Hepatocyte (in vitro differentiated cells and primary cell): ENCODE measurements around the gene ACSS2.

DNA sequence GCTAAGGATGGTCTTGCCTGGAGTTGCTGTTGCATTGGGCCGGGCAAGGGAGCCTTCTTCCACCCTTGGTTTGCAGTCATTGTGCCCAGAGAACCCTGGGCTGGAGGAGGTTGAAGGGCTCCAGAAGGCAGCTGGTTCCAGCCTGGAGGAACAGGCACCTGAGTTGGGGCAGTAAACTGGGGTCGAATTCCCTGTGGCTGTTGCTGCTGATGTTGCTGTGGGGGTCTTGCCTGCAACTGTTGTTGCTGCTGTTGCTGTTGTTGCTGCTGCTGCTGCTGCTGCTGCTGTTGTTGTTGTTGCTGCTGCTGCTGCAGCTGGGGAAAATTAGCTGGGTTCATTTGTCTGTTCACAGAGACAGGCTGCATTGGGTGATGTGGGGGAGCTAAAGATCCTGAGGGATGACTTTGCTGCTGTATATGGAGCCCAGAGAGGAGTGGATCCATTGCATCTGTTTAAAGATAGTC, 53.5 kb downstream of the TP53INP2 start:
- RAMPAGE, long total RNA = no peak
- RRBS = no CpG with 5 or more reads among the region's 2 CpGs

GRCh38 chr20:34821967-34822717, 3.3 kb downstream of the NCOA6 start:
- RAMPAGE, long total RNA = no peak
- RRBS = no CpG with 5 or more reads among the region's 7 CpGs

- RAMPAGE, long total RNA = no peak
- RRBS = under 1% methylated on average over 7 of the region's 25 CpGs
Measured at GRCh38 chr20:34875659-34876509, 528 bp upstream of the ACSS2 start.

GRCh38 chr20:34876510-34877102, at the start of gene ACSS2:
TSS of gene ACSS2 (plus strand) at chr20:34876612.
- RAMPAGE, long total RNA = no peak
- RRBS = under 1% methylated on average over 23 of the region's 52 CpGs

DNA sequence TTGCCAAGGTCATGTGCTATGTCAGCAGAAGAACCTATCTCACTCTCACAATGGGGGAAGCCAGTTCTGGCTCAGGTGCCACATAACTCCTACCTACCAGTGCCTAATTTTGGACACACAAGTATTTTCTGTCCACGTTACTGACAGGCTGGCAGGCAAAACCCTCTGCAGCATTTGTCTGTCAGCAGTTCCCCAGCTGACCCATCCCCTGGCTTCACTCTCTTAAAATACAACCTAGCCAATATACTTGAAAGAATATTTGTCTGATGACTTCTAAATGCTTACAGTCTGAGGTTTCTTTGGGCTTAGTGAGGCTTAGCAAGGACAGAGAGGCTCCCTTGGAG, 15.5 kb downstream of the GSS start:
- RAMPAGE, long total RNA = no peak
- RRBS = no CpG with 5 or more reads among the region's 1 CpG

DNA sequence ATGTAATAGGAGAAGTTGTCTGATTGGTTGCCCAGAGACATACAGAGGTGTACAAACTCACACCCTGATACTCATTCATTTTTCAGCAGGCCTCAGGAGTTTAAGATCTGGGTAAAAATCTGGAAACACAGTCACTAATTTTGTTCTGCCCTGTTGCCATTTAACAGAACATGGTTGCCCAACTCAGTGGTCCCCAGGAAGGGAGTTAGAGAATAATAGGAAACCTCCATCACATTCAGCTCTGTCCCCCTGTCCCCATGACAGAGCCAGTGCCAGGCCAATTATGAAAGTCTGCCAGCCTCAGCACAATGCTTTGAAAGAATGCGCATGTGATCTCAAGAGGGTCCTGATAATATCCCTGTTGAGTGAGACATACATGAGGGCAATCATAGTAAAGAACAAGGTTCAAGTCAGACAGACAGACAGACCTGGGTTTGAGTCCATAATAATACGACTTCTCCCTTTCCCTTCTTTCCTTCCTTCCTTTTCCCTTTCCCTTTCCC, 2.5 kb downstream of the GSS start:
- RAMPAGE, long total RNA = no peak
- RRBS = no CpG with 5 or more reads among the region's 2 CpGs

DNA sequence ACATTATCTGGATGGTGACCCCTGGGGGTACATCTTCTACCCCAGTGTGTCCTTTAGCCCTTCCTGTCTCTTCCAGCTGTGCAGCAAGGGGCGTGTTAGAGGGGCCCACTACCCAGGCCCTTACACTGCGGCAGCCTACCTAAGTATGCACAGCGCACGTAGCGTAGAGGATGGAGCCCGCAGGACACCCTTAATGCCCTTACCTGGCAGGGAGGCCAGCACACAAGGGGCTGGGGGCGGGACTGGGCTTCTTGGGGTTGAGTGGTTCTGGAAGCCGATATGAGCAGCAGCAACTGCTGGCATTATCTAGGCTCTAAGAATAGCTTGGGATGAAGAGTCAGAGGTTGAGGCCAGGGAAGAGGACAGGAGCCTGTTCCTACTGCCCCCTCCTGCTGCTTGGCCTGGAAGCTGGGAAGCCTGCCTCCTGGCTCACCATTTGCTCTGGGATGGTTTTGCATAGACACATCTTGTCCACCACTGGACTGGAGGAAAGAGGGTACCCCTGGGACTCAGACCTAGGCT, 13.0 kb downstream of the MYH7B start:
- RAMPAGE, long total RNA = no peak
- RRBS = no CpG with 5 or more reads among the region's 8 CpGs

- RAMPAGE, long total RNA = no peak
- RRBS = no CpG with 5 or more reads among the region's 7 CpGs
Measured at GRCh38 chr20:34982650-34983149, 27.0 kb downstream of the MYH7B start.

DNA sequence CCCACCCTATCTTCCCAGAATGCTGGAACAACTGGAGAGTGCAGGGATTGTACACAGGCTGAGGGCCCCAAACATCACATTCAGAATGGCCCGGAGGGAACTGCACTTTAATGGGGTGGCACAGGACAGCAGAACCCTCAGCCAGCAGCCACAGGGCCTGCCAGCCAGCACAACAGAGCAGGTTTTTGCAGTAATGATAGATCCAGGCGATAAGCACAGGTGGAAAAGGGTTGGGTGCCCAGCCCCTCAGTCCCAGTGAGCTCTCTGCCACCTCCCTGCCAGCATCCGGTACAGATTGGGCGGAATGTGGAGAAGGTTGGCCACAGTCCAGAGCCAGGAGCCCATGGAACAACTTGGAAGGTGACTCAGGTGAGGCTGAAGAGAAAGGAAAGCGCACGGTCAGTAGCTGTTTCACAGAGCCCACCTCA, 924 bp upstream of the MMP24OS start:
- RAMPAGE, long total RNA = no peak
- RRBS = no CpG with 5 or more reads among the region's 6 CpGs

DNA sequence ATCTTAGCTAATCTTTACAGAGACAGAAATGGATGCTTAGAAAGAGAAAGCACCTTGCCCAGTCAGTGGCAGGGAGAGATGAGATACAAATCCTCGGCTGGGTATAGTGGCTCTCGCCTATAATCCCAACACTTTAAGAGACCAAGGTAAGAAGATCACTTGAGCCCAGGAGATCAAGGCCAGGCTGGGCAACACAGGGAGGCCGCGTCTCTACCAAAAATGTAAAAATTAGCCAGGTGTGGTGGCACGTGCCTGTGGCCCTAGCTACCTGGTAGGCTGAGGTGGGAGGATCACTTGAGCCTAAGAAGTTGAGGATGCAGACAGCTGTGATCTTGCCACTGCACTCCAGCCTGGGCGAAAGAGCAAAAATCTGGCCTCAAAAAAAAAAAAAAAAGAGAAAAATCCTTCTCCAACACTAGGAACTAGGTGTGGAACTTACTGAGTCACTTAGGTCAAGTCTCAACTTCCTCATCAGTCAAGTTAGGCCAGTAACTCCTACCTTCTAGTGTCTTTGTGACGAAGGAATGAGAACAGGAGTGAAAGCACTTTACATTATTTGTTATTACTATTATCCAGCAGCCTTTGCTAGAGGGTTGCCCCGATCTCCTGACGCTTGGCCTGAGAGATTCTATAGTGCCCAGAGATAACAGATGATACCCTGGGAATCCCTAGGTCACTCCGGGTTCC, 1.0 kb downstream of the EIF6 start:
- RAMPAGE, long total RNA = no peak
- RRBS = no CpG with 5 or more reads among the region's 10 CpGs

- RAMPAGE, long total RNA = no peak
- RRBS = no CpG with 5 or more reads among the region's 7 CpGs
Measured at GRCh38 chr20:35300206-35300807, 8.1 kb upstream of the FAM83C start.

- RAMPAGE, long total RNA = no peak
- RRBS = no CpG with 5 or more reads among the region's 3 CpGs
Measured at GRCh38 chr20:35326950-35327675, 34.9 kb upstream of the FAM83C start.

DNA sequence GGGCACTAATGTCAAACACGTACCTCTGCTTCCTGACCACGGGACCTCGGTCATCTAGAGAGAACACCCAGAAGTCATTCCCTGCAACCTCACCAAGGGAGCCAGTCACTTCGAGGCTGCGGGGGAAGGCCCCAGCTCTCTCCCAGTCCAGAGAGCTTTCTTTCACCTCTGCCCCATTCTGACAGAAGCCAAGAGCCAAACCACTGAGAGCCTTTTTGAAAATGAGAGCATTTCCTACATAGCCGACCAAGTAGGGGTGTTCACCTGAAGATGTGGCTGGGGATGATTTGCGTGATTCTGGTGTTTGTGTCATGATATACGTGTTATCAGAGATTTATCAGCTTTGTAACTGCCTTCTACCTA, 3.3 kb downstream of the GDF5 start:
- RAMPAGE, long total RNA = no peak
- RRBS = no CpG with 5 or more reads among the region's 8 CpGs

- RAMPAGE, long total RNA = no peak
- RRBS = no CpG with 5 or more reads among the region's 19 CpGs
Measured at GRCh38 chr20:35599650-35600308, 15.8 kb upstream of the SPAG4 start.

GRCh38 chr20:35726269-35726593, 15.8 kb downstream of the RBM39 start:
- RAMPAGE, long total RNA = no peak
- RRBS = no CpG with 5 or more reads among the region's 6 CpGs

GRCh38 chr20:35730020-35730698, 11.9 kb downstream of the RBM39 start:
- RAMPAGE, long total RNA = no peak
- RRBS = no CpG with 5 or more reads among the region's 2 CpGs

- RAMPAGE, long total RNA = no peak
- RRBS = no CpG with 5 or more reads among the region's 3 CpGs
Measured at GRCh38 chr20:35733541-35733987, 8.5 kb downstream of the RBM39 start.

DNA sequence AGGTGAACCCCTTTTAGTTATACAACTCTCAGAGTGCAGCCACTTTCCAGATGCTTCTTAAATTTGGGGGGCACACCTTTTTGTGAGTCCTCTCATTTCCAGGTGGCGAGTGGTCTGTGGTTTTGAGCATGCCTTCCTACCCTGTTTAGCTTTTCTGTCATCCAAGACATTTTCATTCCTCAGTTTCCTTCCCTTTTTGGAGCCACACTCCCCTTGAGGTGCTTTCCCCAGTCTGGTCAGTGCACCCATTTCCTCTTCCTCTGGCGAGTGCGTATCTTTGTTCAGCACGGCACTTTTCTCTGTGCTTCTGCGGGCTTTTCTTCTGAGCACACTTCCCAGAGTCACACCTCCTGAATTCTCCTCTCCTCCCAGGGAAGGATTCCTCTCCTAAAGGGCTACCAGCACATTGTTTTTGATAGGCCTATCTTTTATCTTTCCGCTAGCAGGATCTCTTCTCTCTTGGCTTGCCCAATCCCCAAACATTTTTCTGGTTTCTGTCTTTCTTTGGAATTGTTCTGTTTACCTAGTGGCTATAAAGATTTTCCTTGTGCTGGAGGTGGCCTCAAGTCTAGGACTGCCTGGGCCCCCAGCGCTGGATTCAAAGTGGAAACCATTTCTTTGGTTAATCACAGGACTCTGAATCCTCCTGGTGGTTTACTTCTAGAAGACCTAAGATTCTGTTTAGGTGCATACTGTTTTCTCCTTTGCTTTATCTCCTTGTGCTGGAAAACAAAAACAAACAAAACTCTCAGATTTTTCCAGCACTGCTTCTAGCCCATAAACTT, 1.5 kb downstream of the PHF20 start:
- RAMPAGE, long total RNA = no peak
- RRBS = no CpG with 5 or more reads among the region's 7 CpGs

- RAMPAGE, long total RNA = no peak
- RRBS = no CpG with 5 or more reads among the region's 2 CpGs
Measured at GRCh38 chr20:35796383-35797052, 24.7 kb downstream of the PHF20 start.

DNA sequence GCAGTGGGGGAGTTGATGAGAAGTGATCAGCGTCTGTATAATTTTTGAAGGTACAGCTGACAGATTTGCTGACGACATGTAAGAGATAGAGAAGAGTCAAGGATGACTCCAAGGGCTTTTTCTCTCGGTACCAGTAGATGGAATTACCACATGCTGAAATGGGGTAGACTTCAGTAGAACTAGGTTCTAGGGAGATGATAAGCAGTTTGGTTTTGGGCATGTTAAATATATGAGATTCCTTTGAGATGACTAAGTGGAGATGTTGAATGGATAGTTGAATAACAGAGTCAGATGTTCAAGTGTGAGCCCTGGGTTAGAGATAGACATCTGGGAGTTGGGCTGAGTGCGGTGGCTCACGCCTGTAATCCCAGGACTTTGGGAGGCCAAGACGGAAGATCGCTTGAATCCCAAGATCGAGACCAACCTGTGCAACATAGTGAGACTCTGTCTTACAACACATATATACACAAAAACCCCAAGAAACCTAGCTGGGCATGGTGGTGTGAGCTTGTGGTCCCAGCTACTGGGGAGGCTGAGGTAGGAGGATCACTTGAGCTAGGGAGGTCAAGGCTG, 50.1 kb downstream of the PHF20 start:
- RAMPAGE, long total RNA = no peak
- RRBS = no CpG with 5 or more reads among the region's 8 CpGs